Vermiform appendix (tissue), 1 donor: Measurements from ENCODE around the genes GALNT12, NR4A3 and ERP44.

DNA sequence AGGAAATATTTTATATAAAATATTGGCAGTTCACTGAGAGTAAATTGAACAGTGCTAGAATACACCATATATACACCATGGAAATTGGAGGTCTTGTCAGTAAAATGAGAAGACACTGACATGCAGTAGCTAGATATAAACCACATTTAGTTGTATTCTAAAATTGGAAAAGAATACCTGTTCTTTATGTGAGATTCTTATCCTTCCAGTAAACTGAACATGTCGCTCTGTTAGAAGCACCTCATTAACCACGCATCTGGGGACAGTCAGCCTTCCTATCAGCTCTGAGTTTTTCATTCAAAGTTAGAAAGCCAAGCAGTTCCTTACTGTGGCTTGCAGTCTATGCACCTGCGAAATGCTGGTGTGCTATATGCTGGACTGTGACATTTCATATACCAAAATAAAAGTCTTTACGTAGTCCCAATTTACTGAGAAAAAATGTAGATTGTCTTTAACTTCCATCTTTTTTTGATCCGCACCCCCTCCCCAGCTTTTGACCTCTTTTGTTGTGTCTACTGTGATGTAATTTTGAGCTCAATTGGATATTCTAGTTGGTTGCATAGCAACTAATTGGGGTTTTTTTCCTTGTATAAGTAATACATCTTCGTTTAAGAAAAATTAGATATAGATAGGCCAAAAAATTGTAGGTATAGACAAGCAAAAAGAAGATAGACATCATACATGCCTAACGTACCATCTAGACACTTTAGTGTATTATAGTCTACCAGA lies 4.4 kb downstream of the ANP32B start:
- PRO-cap, result no peak

DNA sequence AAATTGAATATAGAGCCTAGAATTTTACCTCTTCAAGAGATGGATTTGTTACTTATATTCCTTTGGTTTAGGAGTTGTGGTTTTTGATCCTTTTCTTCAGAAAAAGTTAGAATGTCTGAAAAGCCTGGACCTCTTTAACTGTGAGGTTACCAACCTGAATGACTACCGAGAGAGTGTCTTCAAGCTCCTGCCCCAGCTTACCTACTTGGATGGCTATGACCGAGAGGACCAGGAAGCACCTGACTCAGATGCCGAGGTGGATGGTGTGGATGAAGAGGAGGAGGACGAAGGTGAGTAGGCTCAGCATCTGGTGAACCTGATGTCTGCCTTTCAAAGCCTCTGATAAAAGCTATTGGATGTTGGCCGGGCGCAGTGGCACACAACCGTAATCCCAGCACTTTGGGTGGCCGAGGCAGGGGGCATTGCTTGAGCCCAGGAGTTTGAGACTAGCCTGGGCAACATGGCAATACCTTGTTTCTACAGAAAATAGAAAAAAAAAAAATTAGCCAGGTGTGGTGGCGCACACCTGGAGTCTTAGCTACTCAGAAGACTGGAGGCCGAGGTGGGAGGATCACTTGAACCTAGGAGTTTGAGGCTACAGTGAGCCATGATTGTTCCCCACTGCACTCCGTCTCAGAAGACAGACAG lies 21.8 kb downstream of the ANP32B start:
- PRO-cap, result no peak

GRCh38 chr9:98053966-98055148 lies 2.2 kb upstream of the NANS start:
- PRO-cap, result no peak

GRCh38 chr9:98085582-98085945 lies 29.0 kb downstream of the NANS start:
- PRO-cap, result no peak

DNA sequence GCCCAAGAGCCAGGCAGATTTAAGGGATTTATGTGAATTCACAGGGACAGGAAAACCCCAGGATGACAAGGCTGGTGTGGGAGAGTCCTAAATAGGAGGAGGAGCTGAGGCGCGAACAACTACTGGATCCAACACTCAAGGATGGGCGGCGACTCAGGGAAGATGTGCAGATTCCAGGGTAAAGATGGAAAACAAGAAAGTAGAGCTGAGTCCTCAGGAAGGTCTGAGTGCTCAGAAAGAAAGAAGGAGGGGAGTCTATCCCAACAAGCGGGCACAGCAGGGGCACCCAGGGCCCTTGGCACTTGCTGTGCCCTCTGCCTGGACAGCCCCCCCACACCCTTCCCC lies 26.9 kb downstream of the TRIM14 start:
- PRO-cap, result no peak

DNA sequence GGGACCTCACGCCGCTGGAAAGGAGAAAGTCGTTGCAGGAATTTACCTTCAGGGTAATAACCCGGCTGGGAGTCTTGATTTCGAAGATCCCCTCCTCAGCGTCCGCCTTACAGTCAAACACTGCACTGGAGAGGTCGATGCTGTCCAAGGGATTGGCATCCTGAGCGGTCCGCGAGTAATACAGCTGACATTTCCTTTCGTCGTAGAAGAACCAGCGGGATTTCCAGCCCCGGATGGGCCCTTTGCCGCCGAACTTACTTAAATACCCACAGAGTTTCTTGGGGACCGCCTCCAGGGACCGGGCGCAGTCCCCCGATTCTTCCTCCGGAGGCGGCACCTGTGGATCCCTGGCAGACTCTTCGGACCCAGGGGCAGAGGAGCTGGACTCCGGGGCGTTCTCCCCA lies 320 bp downstream of the TBC1D2 start:
- PRO-cap, result unidirectional peak, minus-strand start at position 235 of the sequence

GRCh38 chr9:98263564-98263849 lies 8.1 kb upstream of the TBC1D2 start:
- PRO-cap, result no peak

- PRO-cap, result no peak
Measured at GRCh38 chr9:98778681-98779441, 17.5 kb downstream of the ANKS6 start.

GRCh38 chr9:98806509-98807075 lies 878 bp upstream of the GALNT12 start:
- PRO-cap, result unidirectional peak, minus-strand start at chr9:98806804

GRCh38 chr9:98807076-98808333 lies at the start of gene GALNT12:
GALNT12 (plus strand) TSS chr9:98807670.
- PRO-cap, result bidirectional peak, plus-strand start at chr9:98807672, minus-strand start at chr9:98807579

- PRO-cap, result no peak
Measured at GRCh38 chr9:98929731-98930396, 13.8 kb upstream of the COL15A1 start.

GRCh38 chr9:99059124-99060111 lies 45.5 kb upstream of the TGFBR1 start:
- PRO-cap, result no peak

- PRO-cap, result no peak
Measured at GRCh38 chr9:99112204-99112659, 7.3 kb downstream of the TGFBR1 start.

- PRO-cap, result no peak
Measured at GRCh38 chr9:99147133-99148140, 42.5 kb downstream of the TGFBR1 start.

DNA sequence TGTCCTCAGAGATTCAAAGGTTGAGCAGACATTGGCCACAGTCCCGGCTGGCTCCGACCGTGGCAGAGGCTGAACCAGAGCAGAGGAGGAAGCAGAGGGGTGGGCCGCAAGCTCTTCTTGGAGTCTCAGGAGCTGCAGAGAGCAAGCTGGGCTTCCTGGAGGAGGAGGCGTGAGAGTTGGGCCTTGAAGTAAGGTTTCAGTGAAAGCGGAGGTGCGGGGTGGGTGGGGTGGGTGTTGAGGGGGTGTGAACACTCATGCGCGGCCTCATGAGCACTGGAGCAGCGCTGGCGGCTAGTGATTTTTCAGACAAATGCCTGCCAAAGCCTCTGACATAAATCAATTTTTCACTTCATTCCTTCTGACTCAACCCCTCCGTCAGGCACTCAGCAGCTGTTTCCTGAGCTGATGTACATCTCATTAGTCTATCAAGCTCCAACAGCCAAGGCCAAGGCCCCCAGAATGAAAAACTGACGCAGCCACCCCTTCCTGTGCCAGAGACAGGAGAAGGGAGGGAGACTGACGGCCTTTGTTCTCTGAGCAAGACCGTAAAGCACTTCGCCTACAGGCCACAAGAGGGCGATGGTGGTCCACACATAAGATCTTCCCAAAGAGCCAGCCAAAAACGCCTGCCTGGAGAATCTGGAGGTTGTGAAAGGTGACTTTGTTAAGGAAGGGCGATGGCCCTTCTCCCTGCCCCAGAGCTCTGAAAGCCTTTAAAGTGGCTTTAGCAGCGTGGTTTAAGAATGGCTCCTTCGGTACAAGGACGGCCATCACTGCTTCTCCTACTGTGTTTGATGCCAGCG lies 37.3 kb downstream of the ALG2 start:
- PRO-cap, result no peak

GRCh38 chr9:99226227-99226561 lies 4.1 kb downstream of the SEC61B start:
- PRO-cap, result no peak

DNA sequence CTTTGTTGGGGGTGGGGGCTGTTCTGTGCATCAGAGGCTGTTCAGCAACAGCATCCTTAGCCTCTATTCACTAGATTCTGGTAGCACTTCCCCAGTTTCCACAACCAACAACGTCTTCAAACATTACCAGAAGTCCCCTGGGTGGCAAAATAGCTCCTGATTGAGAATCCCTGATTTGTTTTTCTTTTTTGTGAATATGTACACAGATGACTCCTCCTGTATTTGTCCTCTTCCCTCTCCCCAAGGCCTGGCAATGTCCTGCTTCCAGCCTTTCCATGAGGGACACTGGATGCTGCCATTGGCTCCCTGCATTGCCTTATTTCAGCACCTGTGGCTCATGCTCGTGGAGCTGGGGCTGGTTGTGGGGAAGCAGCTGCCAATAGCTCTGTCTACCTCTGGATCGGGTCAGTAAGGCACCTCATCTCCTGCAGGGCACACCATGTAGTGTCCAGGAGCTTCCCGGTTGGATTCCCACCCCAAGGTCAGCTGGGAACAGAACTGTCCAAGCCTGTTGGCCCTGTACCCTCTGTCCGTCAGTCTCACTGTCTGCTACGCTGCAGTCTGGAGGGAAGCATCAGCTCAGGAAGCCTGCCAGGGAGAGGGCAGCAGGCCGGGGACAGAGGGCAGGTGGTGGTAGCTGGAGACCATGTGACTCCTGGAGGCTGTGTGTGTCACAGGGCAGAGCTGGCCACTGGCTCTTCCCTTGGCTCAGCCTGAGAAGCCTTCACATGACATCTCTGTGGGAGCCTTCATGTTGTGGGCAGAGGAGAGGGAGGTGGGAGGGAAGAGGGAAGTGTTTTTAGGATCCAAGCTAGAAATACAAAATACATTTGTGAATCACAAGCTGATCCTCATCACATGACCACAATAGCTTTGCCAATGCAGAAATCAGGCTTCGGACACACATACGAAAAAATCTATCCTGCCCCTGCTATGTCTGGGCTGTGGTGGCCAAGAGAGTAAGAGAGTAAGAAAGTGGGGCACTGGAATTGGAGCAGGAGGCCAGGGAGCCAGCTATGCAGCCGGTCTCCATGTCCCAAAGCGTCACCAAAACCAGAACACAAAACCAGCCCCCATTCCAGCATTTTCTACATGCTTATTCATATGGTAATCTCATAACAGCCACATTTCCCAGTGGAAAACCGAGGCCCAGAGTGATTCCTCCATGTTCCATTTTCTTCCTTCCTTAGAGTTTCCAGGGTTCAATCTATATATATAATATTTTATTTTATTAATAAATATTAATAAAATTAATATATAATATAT lies 134.5 kb downstream of the SEC61B start:
- PRO-cap, result no peak

DNA sequence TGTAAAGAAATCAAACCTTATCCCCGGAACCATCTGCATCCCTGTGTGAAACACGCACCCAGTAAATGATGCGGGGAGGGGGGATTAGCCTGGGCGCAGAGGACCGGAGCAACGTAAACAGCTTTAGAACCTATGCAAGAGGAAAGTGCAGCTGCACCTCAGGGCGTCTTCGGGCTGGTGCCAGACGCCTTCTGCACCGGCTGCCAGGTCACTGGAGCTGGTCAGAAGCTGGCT lies 593 bp upstream of the NR4A3 start:
- PRO-cap, result bidirectional peak, plus-strand start at position 126 of the sequence, minus-strand start at position 213 of the sequence

GRCh38 chr9:99821409-99822479 lies at the start of gene NR4A3:
NR4A3 (plus strand) TSS chr9:99821885.
- PRO-cap, result bidirectional peak, plus-strand start at chr9:99821857, minus-strand start at chr9:99821680

- PRO-cap, result bidirectional peak, plus-strand start at chr9:100099243, minus-strand start at chr9:100099000
Measured at GRCh38 chr9:100098738-100099052, at the start of gene ERP44. ERP44 (minus strand) TSS chr9:100099000.